Tongue (tissue), 2 donors: Measurements from ENCODE around the genes C20orf204 and SOX18.

GRCh38 chr20:63697059-63697499 lies 627 bp downstream of the TNFRSF6B start:
- RAMPAGE, long total RNA = no peak

DNA sequence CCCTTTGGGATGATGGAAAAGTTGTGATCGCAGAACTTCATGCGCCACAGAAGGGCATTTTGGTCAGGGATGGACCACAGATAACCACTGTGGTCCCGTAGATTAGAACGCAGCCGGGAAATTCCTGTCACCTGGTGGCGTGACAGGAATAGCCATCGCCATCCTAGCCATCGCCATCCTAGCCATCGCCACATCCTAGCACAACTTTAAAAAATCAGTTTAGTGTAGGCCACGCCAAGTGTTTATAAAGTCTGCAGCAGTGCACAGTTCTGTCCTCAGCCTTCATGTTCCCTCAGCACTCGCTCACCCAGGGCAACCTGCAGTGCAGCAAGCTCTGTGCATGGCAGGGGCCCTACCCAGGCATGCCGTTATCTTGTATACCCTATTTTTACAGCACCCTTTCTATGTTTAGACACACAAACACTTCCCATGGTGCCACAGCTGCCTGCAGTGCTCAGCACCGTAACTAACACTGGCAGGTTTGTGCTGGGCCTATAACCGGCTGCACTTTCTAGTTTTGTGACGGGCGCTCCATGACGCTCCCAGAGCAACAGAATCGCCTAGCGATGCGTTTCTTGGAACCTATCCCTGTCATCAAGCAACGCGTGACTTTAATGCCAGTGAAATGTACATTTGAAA lies 43.8 kb downstream of the ZBTB46 start:
- RAMPAGE, long total RNA = no peak

- RAMPAGE, long total RNA = no peak
These were observed 13.2 kb downstream of the TPD52L2 start for GRCh38 chr20:63878151-63878761.

- RAMPAGE, long total RNA = no peak
These were observed 14.9 kb downstream of the DNAJC5 start for GRCh38 chr20:63909697-63910262.

DNA sequence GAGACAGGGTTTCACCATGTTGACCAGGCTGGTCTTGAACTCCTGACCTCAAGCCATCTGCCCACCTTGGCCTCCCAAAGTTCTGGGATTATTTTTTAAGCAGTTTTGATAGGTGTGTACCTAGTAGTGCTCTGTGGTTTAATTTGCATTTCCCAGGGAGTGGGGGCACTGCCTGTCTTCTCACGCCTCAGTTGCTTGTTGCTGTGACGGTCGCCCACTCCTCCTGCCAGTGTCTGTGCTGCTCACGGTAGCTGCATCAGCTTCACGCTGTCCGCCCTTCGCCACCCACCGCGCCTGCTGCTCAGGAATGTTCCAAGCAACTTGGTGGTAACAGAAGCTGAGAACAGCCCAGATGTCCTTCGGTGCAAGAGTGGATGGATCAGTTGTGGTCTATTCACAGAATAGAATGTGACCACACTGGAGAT lies 22.8 kb downstream of the DNAJC5 start:
- RAMPAGE, long total RNA = no peak

DNA sequence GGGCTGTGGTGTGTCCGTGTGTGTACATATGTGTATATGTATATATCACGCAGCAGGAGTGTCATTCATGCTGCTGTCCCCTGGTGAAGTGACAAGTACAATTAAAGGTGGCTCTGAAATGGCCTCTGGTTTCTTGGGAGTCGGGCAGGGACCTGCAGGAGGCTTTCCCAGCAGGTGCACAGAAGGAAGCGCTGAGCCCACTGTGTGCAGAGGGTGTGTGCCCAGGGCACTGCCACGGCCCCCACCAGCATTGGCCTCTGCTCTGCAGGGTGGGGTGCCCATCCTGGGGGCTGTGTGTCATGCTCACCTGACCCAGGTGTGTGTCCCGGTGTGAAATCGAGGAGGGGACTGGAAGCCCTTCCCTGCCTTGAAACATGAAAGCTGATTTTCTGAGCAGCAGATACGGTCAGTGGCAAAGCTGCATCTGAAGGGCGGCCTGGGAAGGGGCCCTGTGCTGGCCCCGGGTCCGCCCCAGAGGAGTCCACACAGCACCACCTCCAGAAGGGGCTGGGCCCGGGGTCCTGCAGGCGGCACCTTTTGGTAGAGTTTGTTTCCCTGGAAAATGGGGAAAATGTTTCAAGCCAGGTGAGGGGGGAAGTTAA lies 20.9 kb downstream of the UCKL1 start:
- RAMPAGE, long total RNA = no peak

DNA sequence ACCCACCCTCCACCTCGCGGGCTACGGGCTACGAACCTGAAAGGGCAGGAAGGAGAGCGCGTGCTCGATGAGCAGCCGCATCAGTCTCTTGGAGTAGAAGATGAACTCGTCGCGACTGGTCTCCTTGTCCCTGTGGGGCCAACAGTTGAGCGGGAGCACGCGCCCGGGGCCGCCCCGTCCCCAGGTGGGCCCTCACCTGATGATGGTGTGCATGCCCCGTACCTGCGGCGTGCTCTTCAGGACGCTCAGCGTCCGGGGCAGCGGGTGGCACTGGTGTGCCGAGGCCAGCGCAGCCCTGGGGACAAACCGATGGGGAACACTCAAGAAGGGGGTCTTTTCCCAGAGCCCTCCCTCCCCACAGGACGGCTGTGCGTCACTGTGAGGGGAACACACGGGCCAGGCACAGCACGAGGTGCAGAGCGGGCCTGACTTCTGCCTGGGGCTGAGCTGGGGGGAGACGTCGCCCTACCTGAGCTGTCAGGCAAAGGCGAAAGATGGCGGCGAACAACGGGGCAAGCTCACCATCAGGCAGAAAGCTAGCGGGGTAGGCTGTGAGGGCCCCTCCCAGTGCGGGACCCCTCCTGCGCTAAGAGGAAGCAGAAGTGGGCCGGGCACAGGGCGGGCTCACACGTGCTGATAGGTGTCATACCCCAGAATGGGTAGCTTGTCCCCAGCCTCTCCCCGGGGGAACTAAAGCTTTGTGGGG lies 15.1 kb downstream of the UCKL1 start:
- RAMPAGE, long total RNA = no peak

DNA sequence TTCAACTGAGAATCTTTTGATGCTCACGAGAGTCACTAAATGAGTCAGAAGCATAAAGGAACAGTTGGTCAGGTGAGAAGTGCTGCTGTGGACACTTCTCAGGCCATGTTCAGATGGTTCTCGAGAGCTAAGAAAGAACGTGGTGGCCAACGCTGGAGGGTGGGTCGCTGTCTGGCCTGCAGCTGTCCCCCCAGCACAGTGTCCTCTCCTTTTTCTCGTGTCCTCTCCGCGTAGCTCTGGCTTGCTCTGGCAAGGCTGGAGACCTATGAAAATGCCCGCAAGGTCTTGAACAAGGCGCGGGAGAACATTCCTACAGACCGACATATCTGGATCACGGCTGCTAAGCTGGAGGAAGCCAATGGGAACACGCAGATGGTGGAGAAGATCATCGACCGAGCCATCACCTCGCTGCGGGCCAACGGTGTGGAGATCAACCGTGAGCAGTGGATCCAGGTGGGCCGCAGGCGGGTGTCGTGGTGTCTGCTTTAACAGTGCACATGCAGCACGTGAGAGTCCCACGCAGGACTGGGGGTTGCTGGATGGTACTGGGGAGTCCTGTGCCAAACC lies 24.8 kb upstream of the C20orf204 start:
- RAMPAGE, long total RNA = no peak

- RAMPAGE, long total RNA = no peak
These were observed 10.2 kb upstream of the C20orf204 start for GRCh38 chr20:64025728-64026138.

DNA sequence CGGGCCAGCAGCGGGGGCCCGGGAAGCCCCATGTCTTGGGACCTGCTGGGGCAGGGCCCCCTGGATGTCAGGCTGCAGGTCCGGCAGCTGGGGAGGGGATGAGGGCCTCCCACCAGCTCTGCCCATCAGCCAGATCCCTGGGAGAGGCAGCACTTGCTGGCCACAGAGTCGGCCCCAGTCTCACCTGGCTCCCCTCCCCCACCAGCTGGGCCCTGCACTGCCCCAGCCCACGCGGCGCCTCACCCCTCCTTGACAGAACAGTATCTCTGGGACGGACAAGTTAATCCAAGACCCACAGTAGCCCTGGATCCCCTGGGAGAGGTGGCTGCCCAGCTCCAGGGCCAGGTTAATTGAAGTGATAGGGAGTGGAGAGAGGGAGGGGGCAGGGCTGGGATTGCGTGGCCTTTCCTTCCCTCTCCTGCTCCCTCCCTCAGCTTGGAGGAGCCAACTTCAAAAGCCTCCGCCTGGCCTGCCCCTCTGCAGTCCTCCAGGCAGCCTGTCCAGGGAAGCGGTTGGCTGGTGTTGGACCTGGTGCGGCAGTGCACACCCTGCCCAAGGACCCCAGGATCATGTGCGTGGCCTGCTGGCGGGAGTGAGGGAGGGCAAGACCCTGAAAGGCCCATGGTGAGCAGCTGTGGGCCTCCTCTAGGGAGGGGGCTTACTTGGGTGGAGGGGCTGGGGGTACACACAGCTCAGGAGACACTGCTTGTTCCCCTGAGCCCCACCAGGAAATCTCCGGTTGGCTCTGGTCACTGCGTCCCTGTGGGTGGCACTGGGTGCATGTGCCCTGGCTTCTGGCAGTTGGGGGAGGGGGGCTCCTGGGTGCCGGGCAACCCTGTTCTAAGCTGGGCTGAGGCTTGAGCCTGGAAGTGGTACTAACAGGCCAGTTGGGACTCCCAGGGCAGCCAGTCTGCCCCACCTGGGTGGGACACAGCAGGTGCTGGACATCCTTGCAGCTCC lies at the start of gene C20orf204:
TSS of gene C20orf204 (plus strand) at position 480 of the 960 bp plus-strand sequence.
- RAMPAGE, long total RNA = no peak

DNA sequence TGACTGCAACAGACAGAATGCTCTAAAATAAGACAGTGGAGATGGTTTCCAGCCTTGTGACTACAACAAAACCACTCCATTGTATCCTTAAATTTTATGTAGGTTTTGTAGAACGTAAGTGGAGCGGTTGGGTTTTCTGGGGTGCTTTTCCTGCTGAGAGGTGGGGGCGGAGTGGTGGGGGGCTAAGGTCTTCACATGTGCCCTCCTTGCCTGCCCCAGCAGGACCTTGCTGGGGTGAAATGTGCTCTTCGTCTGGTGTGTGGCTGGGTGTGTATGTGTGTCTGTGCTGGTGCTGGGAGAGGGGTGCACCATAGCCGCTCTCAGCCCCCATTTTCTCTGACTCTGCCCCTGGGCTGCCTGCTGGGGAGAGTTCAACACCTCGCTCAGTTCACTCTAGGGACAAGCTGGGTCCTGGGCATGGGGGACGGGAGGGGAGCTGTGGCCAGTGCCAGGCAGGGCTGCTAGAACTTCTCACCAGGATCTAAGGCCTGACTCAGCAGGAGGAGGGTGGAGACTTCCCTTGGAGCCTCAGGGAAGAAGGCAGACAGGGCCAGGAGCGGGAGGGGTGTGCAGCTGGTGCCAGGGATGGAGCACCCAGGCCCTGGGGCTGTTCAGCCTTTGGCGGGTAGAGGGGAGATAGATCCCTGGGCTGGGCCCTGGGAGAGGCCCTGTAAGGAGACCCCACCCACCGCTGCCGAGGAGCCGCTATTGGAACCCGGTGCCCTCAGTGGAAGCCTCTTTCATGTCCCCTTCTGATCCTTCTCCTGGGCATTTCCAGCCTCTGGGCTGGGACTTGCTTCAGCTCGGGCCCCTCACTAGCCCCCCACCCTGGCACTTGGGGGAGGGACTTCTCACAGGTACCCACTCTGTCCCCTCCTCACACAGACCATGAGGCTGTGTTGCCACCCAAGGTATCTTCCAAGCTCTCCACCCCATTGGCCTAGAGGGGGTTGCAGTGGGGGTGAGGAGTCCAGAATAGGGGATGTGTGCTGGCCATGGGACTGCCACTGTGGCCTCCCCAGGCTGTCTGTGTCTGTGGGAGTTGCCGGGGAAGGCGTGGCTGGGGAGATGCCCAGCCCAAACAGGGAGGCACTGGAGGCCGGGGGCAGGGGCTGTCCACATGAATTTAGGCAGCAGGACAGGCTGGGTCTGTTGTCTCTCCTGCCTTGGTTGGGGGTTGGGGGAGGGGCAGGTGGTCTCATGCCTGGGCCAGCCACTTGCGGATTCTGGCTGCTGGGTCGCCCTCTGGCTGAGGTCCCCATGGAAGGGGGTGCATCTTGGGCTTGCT lies 4.6 kb downstream of the SOX18 start:
- RAMPAGE, long total RNA = no peak

DNA sequence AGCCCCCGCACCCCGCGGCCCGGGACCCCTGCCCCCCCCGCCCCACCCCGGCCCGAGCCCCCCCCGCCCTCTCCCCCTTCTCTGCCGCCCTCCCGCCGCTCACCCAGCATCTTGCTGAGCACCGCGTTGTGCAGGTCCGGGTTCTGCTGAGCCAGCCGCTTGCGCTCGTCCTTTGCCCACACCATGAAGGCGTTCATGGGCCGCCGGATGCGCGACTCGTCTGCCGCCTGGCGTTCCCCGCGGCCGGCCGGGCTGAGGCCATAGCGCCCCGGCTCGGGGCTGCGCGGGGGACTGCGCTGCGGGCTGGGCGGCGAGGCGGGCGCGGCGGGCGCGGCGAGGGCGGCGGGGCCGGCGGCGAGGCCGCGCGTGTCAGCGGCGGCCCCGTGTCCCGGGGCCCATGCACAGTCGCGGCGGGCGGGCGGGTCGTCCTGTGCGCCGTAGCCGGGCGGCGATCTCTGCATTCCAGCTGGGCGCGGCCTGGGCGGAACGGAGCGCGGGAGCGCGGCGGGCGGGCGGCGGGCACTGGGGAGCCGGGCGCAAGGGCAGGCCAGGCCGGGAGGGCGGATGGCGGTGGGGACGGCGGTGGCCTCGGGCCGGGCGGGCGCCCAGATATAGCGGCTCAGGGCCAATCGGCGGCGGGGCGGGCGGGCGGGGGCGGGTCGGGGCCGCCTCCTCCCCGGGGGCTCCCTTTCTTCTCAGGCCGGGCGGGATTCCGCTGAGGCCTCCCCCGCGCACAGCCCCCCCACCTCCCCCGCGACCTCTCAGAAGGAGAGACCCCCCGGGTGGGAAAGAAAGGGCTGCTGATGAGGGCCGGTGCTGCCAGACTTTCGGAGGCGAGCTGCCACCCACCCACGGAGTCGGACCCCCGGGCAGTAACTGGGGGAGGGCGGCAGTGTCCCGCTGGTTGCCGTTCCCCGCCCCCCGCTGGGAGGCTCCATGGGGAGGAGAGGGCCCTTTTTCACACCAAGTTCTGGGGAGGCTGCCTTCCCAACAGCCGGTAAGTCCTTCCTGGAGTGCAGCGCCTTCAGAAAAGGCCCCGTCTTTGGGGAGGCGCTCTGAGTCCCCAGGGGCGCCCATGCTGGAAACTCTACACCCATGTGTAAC lies at the start of gene SOX18:
TSS of gene SOX18 (minus strand) at position 584 of the 1,104 bp plus-strand sequence.
- RAMPAGE, long total RNA = no peak

DNA sequence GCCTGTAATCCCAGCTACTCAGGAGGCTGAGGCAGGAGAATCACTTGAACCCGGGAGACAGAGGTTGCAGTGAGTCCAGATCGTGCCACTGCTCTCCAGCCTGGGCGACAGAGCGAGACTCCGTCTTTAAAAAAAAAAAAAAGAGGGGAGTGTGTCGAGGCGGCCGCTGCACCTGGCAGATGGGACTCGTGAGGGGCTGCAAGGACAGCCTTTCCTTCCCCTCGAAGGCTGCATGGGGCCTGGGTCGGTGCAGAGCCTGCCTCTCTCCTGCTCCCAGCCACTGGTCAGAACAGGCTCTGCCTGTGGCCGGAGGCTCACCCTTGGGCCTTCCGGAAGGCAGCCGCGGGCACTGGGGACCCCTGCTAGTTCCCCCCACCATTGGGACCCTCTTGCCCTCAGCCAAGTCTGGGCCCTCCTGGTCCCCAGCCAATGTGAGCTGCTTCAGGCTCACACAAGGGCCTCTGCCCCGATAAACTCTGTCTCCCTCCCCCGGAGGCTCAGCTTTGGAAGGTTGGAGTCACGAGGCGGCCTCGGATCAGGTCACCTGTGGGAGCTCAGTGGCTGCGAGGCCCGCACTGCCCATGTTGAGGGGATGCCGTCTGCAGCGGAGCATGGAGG lies 8.0 kb downstream of the RGS19 start:
- RAMPAGE, long total RNA = no peak

GRCh38 chr20:64259692-64260401 lies 4.3 kb downstream of the PCMTD2 start:
- RAMPAGE, long total RNA = no peak